Tongue (tissue), 2 donors: ENCODE data around the gene KDM4B.

DNA sequence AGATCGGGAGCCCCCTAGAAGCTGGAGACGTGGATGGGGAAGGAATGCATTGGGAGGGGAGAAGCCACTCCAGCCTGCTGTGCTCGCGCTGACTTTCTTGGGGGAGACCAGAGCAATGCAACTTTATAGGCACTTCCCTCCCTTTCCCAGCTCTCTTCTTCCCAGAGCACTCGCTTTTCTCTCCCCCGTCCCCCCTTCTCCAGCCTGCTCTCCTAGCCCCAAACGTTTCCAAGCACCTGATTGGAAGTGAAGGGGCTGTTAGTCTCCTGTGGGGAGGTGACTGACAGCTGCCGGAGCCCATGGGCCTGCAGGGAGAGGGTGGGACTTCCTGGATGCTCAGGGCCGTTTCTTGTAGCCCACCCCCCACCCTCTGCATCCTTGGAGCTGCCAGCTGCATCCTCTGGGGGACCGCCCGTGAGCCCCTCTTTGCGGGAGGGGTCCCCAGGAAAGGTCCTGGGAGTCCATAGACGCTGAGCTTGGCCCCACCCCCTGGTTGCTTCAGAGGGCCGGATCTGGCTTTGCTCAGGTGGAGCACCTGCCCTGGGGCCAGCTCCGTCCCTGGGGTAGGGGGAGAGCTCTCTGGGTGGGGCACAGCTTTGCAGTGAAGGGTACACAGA is 2.5 kb downstream of the HDGFL2 start:
- RAMPAGE, long total RNA = no peak

- RAMPAGE, long total RNA = no peak
These were observed 3.0 kb downstream of the SEMA6B start for GRCh38 chr19:4556491-4556835.

DNA sequence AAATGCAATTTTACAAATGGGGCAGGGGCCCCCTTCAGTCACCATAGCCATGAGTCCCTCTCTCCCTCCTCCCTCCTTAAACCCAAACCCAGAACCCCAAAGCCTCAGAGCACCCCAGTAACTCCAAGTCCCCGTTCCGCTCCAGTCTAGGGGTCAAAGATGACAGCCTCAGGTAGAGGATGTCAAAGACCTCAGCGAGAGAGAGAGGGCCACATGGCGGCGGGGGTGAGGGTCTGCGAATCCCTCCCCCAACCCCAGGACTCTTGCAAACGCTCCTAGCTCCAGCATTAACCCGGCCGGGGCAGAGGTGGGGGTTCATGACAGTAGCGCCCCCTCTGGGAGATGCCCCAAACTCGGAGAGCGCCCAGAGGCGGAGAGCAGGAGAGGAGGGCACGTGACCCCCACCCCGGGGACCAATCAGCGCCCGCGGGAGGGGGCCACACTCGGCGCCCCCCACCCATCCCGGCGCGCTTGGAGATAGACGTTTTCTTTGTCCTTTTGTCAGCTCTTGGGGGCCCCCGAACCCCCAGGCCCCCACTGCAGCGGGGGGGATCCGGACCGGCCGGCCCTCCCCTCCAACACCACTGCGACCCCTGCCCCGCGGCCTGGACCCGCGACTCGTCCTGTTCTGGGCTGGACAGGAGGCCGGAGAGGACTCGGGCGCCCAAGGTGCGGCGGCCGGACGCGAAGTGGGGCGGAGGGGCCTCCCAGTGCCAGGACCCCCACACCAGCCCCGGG is 20.8 kb upstream of the SEMA6B start:
- RAMPAGE, long total RNA = no peak

GRCh38 chr19:4597792-4598175 is 38.3 kb upstream of the SEMA6B start:
- RAMPAGE, long total RNA = no peak

GRCh38 chr19:4703651-4704753 is 19.6 kb downstream of the DPP9 start:
- RAMPAGE, long total RNA = no peak

GRCh38 chr19:4717375-4718200 is 6.1 kb downstream of the DPP9 start:
- RAMPAGE, long total RNA = no peak

DNA sequence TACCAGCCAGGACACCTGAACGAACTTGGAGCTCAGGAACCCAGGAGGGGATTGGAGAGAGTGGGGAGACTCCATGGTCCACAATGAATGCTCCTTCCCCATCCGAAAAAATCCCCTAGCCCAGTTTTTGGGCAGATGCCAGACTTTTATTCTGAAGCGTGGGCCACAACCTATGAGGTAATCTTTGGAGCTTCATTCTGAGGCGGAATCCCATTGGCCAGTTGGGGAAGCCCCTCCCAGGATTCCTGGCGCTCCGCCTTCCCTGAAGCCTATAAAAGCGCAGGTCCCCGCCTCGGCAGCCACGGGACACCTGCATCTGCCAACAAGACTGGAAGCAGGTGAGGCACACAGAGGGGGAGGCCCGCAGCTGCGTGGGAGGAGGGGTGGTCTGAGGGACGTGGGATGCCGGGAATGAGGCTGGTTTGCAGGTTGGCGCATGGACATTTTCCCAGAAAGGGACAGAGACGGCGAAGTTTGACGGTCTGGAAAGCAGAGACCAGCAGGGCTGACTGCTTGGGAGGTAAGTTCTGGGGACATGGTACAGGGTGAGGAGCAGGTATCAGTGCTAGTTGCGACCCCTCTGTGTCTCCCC is 22.6 kb upstream of the FEM1A start:
- RAMPAGE, long total RNA = no peak

- RAMPAGE, long total RNA = no peak
These were observed 3.1 kb downstream of the FEM1A start for GRCh38 chr19:4794168-4795430.

- RAMPAGE, long total RNA = no peak
These were observed 10.6 kb upstream of the PLIN3 start for GRCh38 chr19:4877756-4878860.

DNA sequence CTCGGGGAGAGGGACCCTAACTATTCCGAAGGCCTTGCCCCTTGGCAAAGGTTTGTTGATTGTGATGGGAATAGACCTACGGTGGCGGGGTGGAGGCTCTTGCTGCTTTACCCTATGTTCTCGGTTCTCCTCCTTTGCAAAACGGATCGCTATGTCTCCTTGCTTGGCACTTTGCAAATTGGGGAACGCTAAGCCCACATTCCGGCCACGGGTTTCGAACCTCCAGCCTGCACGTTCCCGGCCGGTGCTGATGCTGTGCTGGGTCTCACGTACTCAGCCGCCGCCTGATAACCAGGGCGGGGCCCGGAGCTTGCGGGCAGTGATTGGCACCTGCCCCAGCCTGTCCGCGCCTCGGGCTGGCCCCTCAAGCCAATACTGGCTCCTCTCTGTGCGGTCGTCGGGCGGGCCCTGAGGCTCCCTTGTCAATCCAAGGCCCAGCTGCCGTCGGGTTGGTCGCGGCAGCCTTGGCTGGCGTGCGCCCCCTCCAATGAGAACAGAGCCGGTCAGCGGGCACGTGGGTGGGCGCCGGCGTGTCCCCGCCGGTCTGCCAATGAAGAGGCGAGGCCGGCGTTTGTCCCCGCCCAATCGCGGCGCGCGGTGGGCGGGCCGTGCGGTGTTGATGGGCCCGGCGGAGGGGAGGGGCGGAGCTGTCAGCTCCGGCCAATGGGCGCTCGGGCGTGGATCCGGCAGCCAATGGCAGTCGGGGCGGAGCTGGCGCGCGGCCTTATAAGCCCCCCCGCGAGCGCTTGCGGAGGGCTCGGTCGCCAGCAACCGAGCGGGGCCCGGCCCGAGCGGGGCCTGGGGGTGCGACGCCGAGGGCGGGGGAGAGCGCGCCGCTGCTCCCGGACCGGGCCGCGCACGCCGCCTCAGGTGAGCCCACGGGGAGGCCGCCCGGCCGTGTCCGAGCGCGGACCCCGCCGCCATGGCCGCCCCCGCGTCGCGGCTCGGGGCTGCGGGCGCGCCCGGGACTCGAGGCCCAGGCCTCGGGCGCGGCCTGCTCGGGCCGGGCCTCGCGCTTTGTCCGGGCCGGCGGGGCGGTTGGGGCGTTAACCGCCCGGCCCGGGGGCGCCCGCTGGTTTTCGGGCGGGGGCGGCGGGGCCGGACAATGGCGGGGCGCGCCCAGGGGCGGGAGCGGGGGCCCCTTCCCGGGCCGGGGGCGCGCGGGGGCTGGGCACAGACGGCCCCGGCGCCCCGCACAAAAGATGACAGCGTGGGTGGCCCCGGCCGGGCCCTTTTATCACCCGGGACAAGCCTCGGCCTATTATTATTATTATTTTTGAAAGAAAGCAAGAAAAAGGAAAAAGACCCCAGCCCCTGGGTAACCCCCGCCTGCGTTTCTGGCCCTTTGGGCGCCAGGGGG is at the start of gene KDM4B:
TSS of gene KDM4B (plus strand) at position 753 of the 1,360 bp plus-strand sequence.
- RAMPAGE, long total RNA = no peak

DNA sequence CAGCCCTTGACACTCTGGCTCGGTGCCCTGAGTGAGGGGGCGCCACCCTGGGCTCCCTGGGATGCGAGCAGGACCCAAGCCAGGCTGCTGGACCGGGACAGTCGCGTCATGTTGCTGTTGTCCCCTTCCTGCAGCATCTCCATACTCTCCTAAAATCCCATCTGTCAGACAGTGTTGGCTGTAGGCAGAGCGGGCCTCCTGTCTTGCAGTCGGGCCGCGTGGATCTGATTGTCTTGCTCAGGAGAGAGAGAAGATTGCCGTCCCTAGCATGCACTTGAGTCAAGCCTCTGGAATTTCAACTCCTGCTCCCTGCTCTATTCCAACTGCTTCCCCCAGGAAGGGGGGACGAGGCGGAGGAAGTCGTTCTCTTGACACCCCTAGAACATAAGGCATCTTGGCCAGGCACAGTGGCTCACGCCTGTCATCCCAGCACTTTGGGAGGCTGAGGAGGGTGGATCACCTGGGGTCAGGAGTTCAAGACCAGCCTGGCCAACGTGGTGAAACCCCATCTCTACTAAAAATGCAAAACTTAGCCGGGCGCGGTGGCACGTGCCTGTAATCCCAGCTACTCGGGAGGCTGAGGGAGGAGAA is 9.0 kb downstream of the KDM4B start:
- RAMPAGE, long total RNA = no peak

GRCh38 chr19:4983699-4984275 is 14.9 kb downstream of the KDM4B start:
- RAMPAGE, long total RNA = no peak

DNA sequence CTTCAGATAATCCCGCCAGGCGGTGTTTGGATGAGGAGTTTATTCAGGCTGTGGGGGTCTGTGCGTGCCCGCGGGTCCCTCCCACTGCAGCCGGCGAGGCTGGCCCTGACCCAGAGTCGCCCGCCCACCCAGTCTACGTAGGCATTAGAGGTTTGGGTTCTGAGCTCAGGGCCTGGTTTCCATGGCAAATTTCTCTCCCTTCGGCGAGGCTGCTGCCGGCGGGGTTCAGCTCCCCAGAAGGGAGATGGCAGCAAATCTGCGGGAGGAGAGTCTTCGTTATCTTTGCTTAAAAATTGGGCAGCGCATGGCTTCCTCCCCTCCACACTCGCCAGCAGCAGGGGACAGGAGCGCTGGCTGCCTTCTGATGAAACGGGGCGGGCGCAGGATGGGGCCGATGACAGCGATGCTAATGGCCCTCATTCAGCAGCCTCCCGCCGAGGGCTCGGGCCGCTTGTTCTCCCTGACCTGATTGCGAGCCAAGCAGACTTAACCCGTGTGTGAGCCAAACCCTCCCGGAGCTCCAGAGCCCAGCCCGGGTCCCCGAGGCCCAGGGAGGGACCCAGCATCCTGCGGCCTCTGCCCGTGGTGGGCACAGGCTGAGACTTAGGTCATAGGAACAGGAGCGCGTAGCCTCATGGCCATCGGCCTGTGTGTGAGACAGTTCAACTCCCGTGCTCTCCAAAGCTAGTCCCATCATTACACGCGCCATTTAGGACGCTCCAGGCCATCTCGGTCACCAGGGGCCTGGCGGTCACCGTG is 90.2 kb downstream of the KDM4B start:
- RAMPAGE, long total RNA = no peak

- RAMPAGE, long total RNA = no peak
These were observed 144.5 kb downstream of the KDM4B start for GRCh38 chr19:5113261-5114034.

- RAMPAGE, long total RNA = no peak
These were observed 149.9 kb downstream of the KDM4B start for GRCh38 chr19:5118563-5119431.

- RAMPAGE, long total RNA = no peak
These were observed 174.5 kb downstream of the KDM4B start for GRCh38 chr19:5143297-5143962.

- RAMPAGE, long total RNA = no peak
These were observed 175.2 kb downstream of the KDM4B start for GRCh38 chr19:5143963-5144582.

DNA sequence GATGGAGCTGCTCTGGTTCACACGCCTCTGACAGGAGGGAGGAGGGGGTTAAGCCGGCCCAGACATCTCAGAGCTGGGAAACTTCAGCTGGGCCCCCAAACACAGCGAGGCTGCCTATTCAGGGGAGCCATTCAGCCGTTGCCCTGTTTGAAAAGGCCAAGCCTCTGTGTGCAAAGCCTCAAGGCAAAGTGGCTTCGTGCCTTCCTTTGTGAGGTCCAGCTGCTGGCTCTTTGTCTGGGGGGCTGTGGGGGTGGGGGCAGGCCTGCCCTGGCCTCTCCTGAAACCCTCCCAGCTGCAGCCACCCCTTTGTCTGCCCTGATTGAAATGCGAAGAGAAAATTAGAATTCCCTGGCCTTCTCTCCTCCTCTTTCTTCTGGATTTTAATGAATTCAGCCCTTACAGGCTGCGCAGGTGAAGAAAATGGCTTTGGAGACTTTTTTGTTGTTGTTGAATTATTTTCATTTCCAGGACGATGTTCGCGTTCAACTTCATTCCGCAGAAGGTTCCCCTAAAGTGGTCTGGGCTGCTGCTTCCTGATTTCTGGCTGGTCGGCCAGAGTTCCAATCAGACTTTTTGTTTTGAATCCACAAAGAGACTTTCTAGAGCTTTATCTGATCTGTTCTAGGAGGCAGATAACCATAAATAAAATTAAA is 147.2 kb downstream of the PTPRS start:
- RAMPAGE, long total RNA = no peak

GRCh38 chr19:5274050-5274362 is 66.6 kb downstream of the PTPRS start:
- RAMPAGE, long total RNA = no peak

DNA sequence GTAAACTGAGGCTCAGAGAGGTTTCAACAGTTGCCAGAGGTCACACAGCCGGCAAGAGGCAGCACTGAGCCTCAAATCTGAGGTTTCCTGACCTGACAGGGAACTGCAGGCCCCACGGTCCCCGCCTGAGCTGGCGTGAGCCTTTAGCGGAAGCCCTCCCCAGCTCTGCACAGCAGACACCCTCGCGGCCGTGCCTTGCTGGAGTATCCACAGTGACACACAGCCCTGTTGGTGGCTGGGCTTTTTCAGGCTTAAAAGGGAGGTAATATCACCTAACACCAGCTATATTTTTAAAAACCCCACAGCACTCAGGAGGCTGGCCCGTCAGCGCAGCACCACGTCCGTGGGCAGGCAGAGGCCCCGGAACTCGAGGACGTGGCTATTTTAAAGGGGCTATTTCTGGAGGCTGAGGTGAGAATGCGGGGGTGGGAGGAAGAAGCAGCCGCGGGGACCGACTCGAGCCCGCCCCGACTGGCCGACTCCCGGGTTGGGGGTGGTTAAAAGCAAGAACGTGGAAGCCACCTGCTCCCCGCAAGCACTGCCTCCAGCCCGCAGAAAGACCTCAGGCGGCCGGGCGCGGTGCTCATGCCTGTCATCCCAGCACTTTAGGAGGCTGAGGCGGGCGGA is 18.5 kb downstream of the PTPRS start:
- RAMPAGE, long total RNA = no peak